Breast (tissue), 4 donors: Measurements from ENCODE around the gene TMCO3.

DNA sequence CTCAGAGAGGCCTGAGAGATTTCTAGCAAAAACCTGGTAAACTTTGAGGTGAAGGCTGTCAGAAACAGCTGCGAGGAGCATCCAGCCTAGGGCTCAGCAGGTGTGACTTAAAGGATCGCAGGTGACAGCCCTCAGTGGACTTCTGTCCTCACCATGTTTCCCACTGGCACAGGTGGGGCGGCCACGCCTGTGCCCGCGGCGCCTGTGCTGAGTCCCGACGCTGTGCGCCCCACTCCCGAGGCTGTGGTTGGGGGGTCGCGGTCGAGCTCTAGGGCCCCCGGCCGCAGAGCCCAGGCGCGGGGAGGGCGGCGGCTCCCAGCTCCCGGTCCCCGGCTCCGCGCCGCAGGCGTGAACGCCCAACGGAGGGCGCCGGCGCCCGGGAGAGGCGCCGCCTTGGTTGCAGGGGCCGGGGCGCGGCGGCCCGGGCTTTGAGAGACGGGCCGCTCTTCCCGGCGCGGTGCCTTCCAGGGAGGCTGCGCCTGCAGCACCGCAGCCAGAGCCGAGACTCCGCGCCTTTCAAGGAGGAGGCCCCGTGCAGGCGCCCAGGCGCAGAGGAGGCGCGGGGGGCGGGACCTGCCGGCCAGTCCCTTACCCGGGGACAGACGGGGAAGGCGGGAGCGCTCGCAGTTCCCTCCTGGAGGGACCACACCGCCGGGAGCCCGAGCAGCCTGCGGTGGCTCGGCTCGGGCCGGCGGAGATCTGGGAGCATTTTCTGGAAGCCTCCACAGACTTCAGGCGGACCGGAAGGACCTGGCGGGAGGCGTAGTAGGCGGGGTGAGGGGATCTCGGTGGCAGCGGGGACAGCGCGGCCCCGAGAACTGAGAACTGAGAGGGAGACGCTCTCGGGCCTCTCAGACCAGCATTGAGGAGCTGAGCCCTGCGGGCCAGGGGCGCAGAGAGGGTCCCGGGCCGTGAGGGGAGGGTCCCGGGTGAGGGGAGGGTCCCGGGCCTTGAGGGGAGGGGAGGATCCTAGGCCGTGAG is 25.7 kb upstream of the MCF2L start:
- PRO-cap, 3 experiments, result peak in 3 of 3 experiments; most common plus-strand start position 768 of the sequence (in 3); most common minus-strand start position 518 of the sequence (in 3)
- RRBS, result 3% methylated on average over 30 of the region's 88 CpGs

- PRO-cap, 3 experiments, result no peak in any of the 3 experiments
- RRBS, result no CpG with 5 or more reads among the region's 3 CpGs
These were observed 17.1 kb upstream of the MCF2L start for GRCh38 chr13:112952019-112952269.

DNA sequence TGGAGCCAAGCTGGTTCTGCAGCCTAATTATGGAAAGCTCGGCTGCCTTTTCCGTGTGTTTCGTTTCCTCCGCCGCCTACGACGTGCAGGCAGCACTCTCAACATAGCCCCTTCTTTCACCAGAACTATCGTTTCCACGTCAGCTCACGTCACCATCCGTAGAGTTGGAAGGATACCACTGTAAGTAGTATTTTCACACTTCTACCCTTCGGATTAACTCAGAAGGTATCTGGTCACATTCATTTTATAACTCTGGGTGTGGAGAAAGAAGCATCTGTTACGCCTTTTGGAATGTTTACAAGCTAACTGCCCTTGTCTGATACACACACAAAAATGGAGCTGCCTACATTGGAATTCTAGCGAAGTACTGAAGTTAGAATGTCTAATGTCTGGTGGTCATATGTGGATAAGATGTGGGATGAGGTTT is 5.9 kb downstream of the MCF2L start:
- PRO-cap, 3 experiments, result peak in 1 of 3 experiments; most common plus-strand start position 221 of the sequence (in 1)
- RRBS, result no CpG with 5 or more reads among the region's 14 CpGs

DNA sequence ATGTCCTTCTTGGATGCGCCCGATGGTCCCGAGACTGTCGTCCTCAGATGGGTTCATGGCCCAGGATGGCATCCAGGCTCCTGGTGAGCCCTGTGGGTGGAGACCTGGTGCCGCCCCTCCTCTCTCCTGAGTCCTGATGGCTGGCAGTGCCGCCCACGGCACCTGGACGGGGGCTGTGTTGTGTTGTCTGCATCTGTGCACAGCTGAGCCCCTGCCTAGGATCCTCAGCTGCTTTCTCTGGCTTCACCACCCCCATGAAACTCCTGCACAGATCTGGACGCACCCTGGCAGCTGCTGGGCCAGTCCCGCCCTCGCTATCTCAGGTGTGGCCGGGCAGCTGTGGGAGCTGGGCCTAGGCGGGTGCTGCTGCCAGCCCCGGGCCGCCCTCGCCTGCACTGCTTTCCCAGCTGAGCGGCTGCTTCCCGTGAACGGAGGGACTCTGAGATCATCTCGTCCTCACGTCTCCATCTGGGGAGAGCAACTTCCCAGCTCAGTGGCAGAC is 27.7 kb downstream of the MCF2L start:
- PRO-cap, 3 experiments, result no peak in any of the 3 experiments
- RRBS, result 45% methylated on average over 3 of the region's 21 CpGs

- PRO-cap, 3 experiments, result no peak in any of the 3 experiments
- RRBS, result no CpG with 5 or more reads among the region's 15 CpGs
These were observed 512 bp downstream of the F10 start for GRCh38 chr13:113122999-113123623.

GRCh38 chr13:113152202-113152629 is 6.2 kb upstream of the PROZ start:
- PRO-cap, 3 experiments, result no peak in any of the 3 experiments
- RRBS, result no CpG with 5 or more reads among the region's 13 CpGs

DNA sequence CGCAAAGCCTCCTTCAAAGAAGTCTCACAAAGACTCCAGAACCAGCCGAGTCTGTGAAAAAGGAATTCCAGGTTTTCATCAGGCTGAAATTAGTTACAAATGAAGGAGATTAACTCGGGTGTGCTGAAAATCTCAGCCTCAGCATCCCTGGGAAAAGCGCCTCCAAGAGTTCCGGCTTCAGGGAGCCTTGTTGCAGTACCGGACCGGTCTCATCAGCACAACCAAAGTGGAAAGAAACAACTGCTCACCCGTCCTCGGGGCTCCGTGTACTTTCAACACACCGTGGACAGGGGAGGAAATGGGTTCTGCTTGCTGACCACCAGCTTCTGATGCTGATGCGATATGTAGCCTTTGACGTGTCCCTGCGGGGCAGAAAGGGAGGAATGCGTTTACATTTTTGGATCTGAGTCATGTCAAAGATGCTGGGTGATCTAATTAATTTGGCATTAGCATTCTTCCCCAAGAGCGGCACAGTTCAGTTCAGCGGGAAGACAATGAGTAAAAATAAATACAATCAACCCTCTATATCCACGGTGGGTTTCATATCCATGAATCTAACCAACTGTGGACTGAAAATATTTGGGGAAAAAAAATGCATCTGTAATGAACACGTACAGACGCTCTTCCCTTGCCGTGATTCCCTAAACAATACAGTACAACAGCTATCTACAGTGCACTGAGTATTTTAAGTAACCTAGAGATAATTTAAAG is 19.6 kb downstream of the PROZ start:
- PRO-cap, 3 experiments, result no peak in any of the 3 experiments
- RRBS, result no CpG with 5 or more reads among the region's 21 CpGs

- PRO-cap, 3 experiments, result no peak in any of the 3 experiments
- RRBS, result no CpG with 5 or more reads among the region's 8 CpGs
These were observed 7.0 kb downstream of the CUL4A start for GRCh38 chr13:113216173-113217092.

DNA sequence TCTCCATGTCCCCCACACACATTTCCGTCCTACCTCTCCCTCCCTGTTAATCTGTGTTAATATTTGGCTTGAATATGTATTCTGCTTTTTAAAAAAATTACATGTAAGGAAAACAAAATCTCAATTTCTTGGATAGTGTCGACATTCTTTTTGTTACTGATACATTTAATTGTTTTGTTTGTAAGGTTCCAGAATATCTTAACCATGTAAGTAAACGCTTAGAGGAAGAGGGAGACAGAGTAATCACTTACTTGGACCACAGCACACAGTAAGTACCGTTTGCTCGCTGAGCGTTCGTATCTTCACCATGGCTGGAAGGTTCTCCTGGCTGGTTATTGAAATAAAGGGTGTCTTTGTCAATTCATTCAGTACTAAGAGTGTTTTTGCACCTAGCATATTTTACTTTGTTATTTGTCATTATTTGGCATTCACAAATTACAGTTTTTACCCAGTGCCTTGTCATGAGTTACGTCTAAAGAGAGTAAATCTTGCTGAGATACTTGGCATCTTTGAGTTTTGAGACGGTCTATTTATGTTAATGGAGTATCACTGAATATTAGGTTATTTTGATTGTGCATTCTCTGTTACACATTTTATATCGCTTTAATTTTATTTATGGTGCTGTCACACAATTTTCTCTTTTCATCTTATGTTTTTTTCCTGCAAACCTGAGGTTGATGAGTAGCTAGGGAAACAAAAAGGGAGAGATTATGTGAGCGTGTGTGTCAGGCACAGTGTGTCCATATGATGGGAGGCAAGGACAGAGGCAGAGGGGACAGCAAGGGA is 25.7 kb downstream of the CUL4A start:
- PRO-cap, 3 experiments, result no peak in any of the 3 experiments
- RRBS, result no CpG with 5 or more reads among the region's 11 CpGs

GRCh38 chr13:113239062-113239765 is 29.8 kb downstream of the CUL4A start:
- PRO-cap, 3 experiments, result no peak in any of the 3 experiments
- RRBS, result no CpG with 5 or more reads among the region's 20 CpGs

GRCh38 chr13:113364896-113365487 is 1.1 kb upstream of the GRTP1 start:
- PRO-cap, 3 experiments, result no peak in any of the 3 experiments
- RRBS, result 24% methylated on average over 14 of the region's 39 CpGs

GRCh38 chr13:113490327-113491440 is at the start of gene TMCO3:
TSS of gene TMCO3 (plus strand) at chr13:113491021.
- PRO-cap, 3 experiments, result peak in 3 of 3 experiments; most common plus-strand start chr13:113490741 (in 2); most common minus-strand start chr13:113490691 (in 3)
- RRBS, result 1% methylated on average over 66 of the region's 138 CpGs

DNA sequence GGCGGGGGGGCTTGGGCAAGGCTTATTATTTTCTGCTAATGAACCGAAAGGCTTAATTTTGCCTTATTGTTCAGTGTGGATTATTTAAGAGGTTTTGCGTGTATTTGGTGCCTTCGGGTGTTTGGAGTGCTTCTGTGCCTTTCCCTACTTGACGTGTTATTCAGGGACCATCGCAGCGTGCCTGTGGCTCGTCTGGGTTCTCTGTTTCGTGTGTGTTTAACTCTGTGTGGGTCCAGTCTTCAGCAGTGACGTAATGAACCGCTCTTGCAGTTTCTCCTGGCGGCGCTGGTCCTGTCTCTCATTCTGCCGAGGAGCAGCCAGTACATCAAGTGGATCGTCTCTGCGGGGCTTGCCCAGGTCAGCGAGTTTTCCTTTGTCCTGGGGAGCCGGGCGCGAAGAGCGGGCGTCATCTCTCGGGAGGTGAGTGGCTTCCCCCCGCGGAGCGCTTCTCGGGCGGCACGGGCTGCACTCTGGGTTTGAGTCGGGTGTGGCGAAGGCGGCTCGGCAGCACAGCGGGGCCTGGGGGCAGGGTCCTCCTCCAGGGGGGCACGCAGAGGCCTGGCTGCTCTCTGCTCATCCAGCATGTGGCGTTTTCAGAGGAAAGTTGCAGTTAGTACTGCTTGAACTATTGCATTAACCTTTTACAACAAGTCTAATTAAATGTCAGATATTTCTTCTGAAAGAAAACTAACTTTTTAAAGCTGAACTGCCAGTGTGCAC is 36.4 kb upstream of the TFDP1 start:
- PRO-cap, 3 experiments, result peak in 2 of 3 experiments; most common plus-strand start position 301 of the sequence (in 2); most common minus-strand start position 199 of the sequence (in 1)
- RRBS, result no CpG with 5 or more reads among the region's 36 CpGs

DNA sequence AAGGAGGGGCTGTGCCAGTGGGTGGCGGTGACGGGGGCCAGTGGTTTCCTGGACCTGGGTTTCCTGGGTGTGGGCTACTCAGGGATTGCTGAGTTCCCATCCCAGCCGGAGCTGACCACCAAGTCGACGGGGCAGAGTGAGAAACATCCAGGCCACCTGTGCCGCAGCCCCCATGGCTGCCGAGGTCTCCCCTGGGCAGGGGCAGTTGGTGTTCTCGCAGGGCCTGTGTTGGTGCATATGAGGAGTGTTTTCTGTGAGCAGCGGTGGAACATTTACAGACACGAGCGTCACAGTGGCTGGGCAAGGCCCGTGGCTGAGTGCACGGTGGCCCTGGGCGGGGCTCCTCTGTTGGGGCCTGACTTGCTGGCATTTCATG is 23.2 kb downstream of the TFDP1 start:
- PRO-cap, 3 experiments, result no peak in any of the 3 experiments
- RRBS, result no CpG with 5 or more reads among the region's 14 CpGs

GRCh38 chr13:113632897-113633387 is 25.1 kb downstream of the ATP4B start:
- PRO-cap, 3 experiments, result no peak in any of the 3 experiments
- RRBS, result no CpG with 5 or more reads among the region's 22 CpGs

DNA sequence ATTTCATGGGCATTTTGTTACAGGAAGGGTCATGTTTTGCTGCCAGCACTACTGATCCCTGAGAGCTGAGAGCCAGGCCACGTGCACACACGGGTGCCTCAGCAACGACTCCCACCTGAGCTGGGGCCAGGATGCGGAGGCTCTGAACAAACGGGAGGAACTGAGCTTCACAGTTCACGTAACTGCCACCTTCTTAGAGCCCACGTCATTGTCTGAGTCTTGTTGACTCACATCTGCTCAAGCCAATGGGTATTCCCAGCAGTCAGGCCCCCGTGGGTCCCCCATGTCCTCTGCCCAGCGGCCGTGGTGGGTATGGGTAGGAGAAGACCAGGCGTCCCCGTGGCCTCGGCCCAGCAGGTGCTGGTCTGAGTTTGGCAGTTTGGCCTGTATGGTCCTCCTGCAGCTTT is 16.4 kb upstream of the TMEM255B start:
- PRO-cap, 3 experiments, result no peak in any of the 3 experiments
- RRBS, result no CpG with 5 or more reads among the region's 13 CpGs

- PRO-cap, 3 experiments, result no peak in any of the 3 experiments
- RRBS, result no CpG with 5 or more reads among the region's 8 CpGs
These were observed 27.7 kb downstream of the TMEM255B start for GRCh38 chr13:113786739-113787059.

- PRO-cap, 3 experiments, result no peak in any of the 3 experiments
- RRBS, result 80% methylated on average over 6 of the region's 28 CpGs
These were observed 45.4 kb downstream of the GAS6 start for GRCh38 chr13:113818414-113818861.

- PRO-cap, 3 experiments, result no peak in any of the 3 experiments
- RRBS, result no CpG with 5 or more reads among the region's 29 CpGs
These were observed 41.9 kb downstream of the GAS6 start for GRCh38 chr13:113821879-113822439.

GRCh38 chr13:113879328-113879794 is 15.5 kb upstream of the GAS6 start:
- PRO-cap, 3 experiments, result no peak in any of the 3 experiments
- RRBS, result 44% methylated on average over 2 of the region's 4 CpGs